Helper T cell (primary cell): Measurements from ENCODE around the gene MRS2.

GRCh38 chr6:19312055-19312757 is 525.0 kb upstream of the ID4 start:
- PRO-cap, 2 experiments = no peak in any of the 2 experiments

DNA sequence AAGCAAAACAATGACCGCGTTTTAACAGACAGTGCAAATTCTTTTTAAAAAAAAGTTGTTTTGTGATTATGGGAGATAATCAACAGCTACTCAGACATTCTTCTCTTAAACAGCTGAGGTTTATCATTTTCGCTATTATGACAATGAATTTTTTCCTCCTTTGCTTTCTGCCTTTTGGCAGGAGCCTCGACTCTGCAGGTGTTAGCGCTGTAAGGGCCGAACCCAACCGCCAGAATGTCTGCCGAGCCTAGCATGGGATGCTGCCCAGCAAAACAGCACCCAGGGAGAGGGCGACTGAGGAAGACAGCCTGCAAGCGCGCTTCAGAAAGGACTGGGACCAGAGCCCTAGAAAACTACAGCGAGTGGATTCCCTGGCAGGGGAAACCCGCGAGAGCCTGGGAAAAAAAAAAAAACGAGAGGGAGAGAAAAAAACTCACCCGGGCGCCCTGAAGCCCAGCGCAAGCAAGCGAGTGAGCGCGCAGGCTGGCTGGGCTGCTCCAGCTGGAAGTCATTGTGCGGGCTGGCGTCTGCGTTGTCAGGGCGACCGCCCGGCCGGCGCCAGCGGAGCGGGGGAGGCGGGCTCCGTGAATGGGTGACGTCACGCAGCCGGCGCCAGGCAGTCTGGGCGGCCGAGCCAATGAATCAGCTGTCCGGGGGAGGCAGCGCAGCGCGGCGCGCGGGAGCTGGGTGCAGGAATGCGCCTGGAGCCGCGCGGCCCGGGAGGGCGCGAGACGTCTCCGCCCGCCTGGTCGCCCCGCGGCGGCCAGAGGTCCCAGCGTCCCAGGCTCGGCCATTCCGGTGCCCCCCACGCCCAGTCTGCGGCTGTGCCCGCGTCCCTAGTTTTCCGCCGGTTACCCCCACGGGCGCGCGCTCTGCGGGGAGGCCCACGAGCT is 32.7 kb upstream of the ID4 start:
- PRO-cap, 2 experiments = peak in 1 of 2 experiments; most common plus-strand start position 692 of the sequence (in 1)

DNA sequence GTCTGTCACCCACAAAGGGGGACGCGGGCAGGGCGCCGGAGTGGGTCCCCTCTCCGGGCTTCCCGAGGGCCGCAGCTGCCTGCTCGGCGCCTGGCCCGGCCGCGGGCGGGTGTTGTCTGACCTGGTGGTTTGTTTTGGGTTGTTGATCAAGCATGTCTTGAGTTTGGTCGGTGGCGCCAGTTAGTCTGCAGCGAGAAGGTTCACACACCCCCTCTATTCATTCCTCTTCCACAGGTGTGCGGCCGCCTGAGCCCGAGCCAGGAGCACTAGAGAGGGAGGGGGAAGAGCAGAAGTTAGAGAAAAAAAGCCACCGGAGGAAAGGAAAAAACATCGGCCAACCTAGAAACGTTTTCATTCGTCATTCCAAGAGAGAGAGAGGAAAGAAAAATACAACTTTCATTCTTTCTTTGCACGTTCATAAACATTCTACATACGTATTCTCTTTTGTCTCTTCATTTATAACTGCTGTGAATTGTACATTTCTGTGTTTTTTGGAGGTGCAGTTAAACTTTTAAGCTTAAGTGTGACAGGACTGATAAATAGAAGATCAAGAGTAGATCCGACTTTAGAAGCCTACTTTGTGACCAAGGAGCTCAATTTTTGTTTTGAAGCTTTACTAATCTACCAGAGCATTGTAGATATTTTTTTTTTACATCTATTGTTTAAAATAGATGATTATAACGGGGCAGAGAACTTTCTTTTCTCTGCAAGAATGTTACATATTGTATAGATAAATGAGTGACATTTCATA is 2.0 kb downstream of the ID4 start:
- PRO-cap, 2 experiments = no peak in any of the 2 experiments

- PRO-cap, 2 experiments = no peak in any of the 2 experiments
These were observed 16.6 kb downstream of the ID4 start for GRCh38 chr6:19853709-19854233.

GRCh38 chr6:19892259-19892725 is 55.1 kb downstream of the ID4 start:
- PRO-cap, 2 experiments = no peak in any of the 2 experiments

DNA sequence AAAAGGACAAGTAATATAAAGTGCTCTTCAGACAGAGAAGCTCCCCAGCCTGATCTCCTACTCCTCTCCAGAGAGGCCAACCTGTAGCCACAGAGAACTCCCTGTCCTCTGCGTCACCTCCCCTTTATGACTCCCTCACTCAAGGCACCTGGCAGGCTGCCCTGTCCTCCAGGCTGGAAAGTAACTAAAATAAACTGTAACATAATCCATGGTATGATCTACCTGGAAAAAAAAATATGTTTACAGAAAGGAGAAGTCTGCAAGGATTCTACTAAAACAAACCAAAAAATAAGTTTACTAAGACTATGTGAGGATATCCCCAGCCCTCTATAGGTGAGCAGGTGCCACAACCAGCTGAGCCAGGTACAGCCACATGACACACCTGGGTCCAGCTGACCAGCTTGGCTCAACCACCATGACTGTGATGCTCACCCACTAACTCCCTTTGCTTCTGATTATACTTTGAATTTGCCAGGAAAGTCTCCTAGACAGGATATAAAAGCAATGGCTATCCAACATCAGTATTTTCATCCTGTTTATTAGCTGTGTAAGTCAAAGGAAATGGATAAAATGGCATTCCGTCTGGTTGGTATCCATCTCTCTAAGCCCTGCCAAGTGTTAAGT is 29.2 kb downstream of the MBOAT1 start:
- PRO-cap, 2 experiments = no peak in any of the 2 experiments

DNA sequence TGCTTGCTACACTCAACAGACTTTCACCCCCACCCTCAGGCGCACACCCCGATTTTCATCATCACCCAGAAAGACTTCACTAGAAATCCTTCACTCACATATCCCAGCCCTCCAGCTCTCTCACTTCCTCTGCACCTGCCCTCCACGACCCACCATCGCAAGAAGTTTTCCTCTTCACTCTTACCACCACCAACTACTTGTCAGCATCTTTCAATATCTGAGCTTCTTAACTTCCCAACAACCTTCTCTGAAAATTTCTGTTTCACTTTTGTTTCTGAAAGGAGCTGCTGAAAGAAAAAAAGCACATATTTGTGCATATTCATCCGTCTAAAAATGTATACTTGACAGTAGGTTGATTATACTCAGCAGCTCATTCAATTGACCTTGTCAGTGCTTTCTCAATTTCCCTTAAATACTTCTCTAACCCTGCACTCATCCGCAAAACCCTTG is 5.5 kb downstream of the MBOAT1 start:
- PRO-cap, 2 experiments = peak in 1 of 2 experiments; most common minus-strand start position 202 of the sequence (in 1)

GRCh38 chr6:20217146-20218338 is 5.3 kb upstream of the MBOAT1 start:
- PRO-cap, 2 experiments = no peak in any of the 2 experiments

DNA sequence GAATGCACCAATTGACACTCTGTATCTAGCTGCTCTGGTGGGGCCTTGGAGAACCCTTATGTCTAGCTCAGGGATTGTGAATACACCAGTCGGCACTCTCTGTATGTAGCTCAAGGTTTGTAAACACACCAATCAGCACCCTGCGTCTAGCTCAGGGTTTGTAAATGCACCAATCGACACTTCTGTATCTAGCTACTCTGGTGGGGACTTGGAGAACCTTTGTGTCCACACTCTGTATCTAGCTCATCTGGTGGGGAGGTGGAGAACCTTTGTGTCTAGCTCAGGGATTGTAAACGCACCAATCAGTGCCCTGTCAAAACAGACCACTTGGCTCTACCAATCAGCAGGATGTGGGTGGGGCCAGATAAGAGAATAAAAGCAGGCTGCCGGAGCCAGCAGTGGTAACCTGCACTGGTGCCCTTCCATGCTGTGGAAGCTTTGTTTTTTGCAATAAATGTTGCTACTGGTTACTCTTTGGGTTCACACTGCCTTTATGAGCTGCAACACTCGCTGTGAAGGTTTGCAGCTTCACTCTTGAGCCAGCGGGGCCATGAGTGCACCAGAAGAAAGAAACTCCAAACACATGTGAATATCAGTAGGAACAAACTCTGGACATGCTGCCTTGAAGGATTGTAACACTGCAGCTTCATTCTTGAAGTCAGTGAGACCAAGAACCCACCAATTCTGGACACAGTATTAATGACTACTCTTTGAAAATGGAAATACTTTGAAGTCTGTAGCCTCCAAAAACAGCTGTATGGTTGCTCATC is 89.8 kb upstream of the MBOAT1 start:
- PRO-cap, 2 experiments = no peak in any of the 2 experiments

- PRO-cap, 2 experiments = no peak in any of the 2 experiments
These were observed 286.3 kb downstream of the CDKAL1 start for GRCh38 chr6:20820361-20821090.

- PRO-cap, 2 experiments = no peak in any of the 2 experiments
These were observed 191.2 kb upstream of the SOX4 start for GRCh38 chr6:21402232-21402942.

DNA sequence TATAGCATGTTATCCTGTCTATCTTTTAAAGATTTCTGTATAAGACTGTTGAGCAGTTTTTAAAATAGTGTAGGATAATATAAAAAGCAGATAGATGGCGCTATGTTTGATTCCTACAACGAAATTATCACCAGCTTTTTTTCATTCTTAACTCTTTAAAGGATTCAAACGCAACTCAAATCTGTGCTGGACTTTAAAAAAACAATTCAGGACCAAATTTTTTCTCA is 3.4 kb downstream of the SOX4 start:
- PRO-cap, 2 experiments = no peak in any of the 2 experiments

DNA sequence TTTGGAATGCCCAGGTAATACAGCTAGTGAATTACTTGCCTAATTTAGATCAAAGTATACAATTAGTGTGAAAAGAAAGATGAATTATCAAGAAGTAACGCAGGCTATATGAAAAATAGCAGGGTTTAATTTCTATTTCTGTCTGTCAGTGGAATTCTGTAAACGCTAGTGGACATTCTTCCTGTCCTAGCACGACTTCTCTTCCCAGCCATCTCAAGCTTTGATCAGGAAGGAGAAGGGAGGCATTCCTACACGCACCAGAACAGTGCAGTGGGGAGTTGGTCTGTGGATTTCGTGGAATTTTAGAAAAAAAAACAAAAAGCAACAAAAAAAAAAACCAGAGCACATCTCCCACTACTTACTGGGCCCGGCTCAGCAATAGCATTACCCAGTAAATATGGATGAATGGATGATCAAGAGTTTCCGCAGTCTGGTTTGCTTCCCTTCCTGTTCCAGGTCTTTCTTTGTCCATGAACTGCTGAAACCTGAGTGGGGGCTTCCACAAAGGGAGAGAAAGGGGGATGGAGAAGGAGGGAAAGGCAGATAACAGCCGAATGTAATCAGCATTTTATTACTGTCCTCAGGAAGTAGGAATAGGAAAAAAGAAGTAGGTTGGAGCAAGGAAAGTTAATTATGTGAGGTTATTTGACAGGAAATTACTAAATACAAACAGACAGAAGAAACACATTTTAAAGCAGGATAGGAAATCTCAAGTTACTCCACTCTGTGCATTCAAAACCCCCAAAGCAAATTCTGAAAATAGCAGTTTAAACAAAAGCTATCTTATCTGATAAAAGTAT is 349.1 kb downstream of the PRL start:
- PRO-cap, 2 experiments = no peak in any of the 2 experiments

DNA sequence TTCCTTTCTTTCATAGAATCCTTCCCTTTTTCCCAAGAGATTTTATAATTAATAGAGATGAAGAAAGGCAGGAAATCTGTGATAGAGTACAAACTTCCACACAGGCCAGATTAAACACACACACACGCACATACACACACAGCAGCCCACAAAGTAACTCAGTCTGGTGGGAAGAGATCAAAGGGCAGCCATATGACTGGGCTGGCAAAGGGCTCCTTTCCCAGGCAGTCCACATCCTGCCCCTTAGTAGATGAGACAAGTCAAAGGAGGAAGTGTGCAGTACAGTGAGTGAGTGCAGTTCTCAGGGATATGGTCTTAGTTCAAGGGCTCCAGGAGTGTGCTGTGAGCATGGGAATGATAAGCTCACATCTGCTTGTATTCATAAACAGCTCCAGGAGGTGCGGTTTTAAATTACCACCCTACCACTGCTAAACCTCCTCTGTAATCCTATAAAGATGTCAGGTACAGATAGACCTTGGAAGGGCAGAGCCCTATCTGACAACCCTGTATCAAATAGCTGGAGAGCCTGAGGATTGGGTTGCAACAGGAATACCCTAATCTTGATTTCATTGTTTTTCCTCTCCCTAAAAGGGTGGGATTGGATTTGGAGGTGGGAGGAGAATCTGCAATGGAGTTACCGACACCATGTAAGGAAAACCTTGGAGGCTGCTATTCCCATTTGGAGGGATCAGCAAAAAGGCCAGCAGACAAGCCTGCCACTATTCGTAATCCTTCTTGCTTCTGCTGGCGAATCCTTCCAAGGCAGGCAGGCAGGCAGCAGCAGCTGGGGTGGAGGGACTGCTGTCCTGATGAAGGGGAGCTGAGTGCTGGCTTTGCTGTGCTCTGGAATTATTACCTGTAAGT is 342.9 kb downstream of the PRL start:
- PRO-cap, 2 experiments = no peak in any of the 2 experiments

GRCh38 chr6:21992143-21992664 is 304.6 kb downstream of the PRL start:
- PRO-cap, 2 experiments = no peak in any of the 2 experiments

DNA sequence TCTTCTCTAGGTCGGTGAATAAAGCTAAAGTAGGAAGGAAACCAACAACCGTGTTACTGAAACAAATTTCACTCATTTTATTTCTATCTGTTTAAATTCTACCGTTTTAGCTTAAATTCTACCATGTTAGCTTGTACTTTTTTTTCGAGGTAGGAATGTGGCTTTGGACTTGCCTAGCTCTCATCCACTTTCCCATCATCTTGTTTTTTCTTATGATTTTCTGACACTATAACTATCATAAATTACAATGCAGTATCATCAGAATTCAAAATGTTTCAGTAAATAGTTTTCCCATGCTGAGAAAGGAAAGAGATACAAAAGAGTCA is 591.3 kb upstream of the NRSN1 start:
- PRO-cap, 2 experiments = peak in 1 of 2 experiments; most common plus-strand start position 137 of the sequence (in 1)

GRCh38 chr6:24156474-24156839 is 30.4 kb downstream of the NRSN1 start:
- PRO-cap, 2 experiments = no peak in any of the 2 experiments

- PRO-cap, 2 experiments = peak in 2 of 2 experiments; most common plus-strand start chr6:24402905 (in 2); most common minus-strand start chr6:24402788 (in 1)
These were observed at the start of gene MRS2 for GRCh38 chr6:24402621-24403851. MRS2 (plus strand) TSS chr6:24402936.

- PRO-cap, 2 experiments = no peak in any of the 2 experiments
These were observed 32.0 kb downstream of the KIAA0319 start for GRCh38 chr6:24613788-24614582.

GRCh38 chr6:24662206-24663128 is 4.2 kb downstream of the TDP2 start:
- PRO-cap, 2 experiments = no peak in any of the 2 experiments